ENCODE results near the genes WIF1 and LEMD3.

DNA sequence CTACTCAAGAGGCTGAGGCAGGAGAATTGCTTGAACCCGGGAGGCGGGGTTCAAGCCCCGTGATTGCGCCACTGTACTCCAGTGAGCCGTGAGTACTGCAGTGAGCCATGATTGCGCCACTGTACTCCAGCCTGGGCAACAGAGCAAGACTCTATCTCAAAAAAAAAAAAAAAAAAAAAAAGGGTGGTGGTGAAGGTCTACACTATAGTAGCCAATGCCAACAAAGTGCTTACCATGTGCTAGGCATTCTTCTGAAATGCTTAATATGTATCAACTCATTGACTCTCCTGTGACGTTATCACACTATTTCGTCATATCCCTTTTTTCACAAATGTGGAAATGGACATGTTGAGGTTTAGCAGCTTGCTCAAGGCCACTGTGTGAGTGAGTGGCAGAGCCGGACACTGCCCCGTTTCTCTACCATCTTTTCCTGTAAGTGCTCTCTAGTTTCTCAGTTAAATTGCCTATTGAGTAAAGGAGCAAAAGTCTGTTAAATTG, 59.5 kb downstream of the GNS start:
- PRO-cap = unidirectional peak, plus-strand start at position 376 of the sequence
- RAMPAGE, long total RNA, 4 experiments = no peak in any of the 4 experiments

- PRO-cap = no peak
- RAMPAGE, long total RNA, 4 experiments = no peak in any of the 4 experiments
Measured at GRCh38 chr12:64779447-64779646, 20.1 kb upstream of the GNS start.

DNA sequence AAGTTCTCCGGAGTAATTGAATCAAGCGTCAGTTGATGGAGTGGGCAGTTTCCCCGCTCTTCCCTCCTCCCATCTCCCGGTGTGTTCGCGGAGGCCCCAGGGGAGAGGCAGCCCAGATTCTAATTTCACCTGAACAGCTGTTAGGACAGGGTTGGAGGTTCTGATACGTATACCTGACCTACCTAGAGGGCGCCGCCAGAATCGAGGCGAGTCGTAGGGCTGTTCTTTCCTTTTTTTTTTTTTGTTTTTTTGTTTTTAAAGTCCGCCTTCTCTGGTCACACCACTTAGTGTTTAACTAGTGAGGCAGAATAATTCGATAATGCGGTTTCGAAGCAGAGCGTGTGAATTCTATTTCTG, 22.2 kb upstream of the GNS start:
- PRO-cap = no peak
- RAMPAGE, long total RNA, 4 experiments = no peak in any of the 4 experiments

- PRO-cap = no peak
- RAMPAGE, long total RNA, 4 experiments = no peak in any of the 4 experiments
Measured at GRCh38 chr12:65121006-65121804, at the start of gene WIF1. TSS of gene WIF1 (minus strand) at chr12:65121305.

- PRO-cap = unidirectional peak, plus-strand start at chr12:65169114; bidirectional peak, plus-strand start at chr12:65169583, minus-strand start at chr12:65169395
- RAMPAGE, long total RNA, 4 experiments = start-site peak on the plus strand in 2 of 4 experiments, at chr12:65169558-65169589 at its widest, 23 to 104 reads per replicate
Measured at GRCh38 chr12:65168862-65169853, at the start of gene LEMD3. TSS of gene LEMD3 (plus strand) at chr12:65169583.

DNA sequence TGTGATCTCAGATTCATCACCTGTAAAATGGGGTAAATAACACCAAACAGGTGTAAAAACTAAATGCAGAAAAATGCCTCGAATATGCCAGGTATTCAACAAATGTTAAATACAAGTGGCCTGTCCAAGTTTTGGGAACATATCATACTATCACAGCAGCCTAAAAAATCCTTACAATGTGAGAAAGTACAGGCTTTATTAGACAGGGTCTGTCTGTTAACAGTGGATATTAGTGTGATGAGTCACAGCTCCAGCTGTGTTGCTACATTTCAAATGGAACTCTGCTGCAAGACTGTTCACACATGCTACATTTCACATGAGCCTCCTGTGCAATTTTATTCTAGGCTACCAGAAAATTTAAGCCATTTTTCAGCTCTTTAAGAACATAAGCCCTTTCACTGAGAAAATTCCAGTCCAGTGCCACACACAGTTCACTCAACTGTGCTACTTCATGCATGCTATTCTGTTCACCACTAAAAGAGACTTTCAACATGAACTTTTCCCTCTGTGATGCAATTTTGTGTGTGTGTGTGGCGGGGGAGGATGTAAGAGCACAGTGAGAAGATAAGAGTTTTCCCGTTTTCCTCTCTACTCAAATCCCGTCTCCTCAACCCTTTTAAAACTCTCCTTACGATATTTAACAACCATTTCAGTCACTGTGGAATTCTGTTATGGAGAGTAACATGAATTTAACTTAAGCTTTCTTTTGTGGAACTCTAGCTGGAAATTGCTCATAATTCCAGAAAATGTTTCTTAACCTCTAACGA, 56.8 kb downstream of the MSRB3 start:
- PRO-cap = no peak
- RAMPAGE, long total RNA, 4 experiments = no peak in any of the 4 experiments

- PRO-cap = bidirectional peak, plus-strand start at chr12:66235476, minus-strand start at chr12:66235143
- RAMPAGE, long total RNA, 4 experiments = no peak in any of the 4 experiments
Measured at GRCh38 chr12:66235091-66235933, 46.3 kb downstream of the IRAK3 start.

DNA sequence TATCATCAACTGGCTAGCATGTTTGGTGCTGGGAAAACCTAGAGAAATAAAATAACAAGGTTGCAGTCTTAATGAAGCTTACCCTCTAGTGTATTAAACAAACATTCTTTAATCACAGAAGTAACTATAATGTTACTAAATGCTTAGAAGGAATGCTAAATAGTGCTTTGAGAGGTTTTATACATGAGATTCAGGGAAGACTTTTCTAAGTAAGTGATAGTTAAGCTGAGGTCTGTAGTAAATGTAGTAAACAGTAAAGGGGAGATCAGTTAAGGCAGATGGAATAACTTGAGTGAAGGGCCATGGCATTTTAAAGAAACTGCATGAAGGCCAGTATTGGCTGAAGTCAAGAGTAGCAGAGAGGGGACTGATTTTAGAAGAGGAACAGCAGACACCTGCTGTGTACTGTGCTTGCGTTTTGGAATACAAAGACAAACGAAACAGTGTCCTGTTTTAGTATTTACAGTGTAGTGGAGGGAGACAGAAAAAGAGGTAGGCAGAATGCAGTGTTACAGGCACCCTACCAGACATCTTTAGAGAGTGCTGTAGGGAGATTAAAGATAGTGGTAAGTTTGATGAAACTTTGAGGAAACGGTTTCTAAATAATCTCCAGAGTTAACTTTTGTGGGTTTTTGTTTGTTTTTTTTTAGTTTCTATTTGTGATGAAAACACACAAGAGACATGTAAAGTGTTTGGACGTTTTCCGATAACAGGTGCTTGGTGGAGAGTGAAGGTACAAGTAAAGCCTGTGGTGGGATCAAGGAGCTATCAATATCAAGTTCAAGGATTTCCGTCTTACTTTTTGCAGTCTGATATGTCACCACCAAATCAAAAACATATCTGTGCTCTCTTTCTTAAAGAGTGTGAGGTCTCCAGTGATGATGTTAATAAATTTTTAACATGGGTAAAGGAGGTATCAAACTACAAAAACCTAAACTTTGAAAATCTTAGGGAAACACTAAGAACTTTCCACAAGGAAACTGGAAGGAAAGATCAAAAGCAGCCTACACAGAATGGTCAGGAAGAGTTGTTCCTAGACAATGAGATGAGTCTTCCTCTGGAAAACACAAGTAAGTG, 2.1 kb downstream of the HELB start:
- PRO-cap = no peak
- RAMPAGE, long total RNA, 4 experiments = no peak in any of the 4 experiments

DNA sequence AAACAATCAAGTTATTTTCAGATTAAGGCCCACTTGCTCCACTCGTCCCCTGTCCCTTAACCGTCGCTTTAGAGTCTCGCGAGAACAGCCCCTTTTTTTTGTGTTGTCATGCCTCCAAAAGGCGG, 222 bp upstream of the CAND1 start:
- PRO-cap = bidirectional peak, plus-strand start outside the sequence, minus-strand start at position 70 of the sequence
- RAMPAGE, long total RNA, 4 experiments = no peak in any of the 4 experiments

GRCh38 chr12:67434361-67435480, 165.6 kb downstream of the CAND1 start:
- PRO-cap = no peak
- RAMPAGE, long total RNA, 4 experiments = no peak in any of the 4 experiments

DNA sequence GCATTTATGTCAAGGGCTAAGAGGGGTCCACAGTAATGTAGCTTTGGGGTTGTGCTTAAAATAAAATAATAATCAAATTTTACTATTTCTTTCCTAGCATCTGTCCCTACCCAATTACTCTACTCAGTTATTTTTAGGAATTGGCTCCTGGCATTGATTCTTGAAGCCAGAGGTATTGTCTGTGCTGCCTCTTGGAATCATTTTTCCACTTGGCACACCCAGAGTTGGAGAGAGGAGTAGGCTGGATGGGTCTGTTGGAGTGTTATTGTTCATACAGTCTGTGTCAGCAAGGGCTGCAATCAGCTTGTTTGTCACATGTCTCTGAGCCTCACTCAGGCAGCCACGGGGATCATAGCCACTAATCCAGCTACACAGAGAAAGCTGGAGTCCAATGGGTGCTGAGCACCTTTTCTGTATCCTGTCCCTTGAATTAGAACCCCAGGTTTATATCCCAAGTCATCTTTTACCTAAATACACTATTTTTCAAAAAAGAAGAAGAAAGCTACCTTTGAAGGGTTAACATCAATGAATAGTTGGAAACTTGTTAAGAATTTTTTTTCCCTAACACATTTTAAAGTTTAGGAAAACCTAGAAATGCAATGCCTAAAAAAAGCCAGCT, 176.0 kb upstream of the DYRK2 start:
- PRO-cap = no peak
- RAMPAGE, long total RNA, 4 experiments = no peak in any of the 4 experiments

GRCh38 chr12:67634391-67634867, 14.1 kb upstream of the DYRK2 start:
- PRO-cap = unidirectional peak, plus-strand start at chr12:67634582
- RAMPAGE, long total RNA, 4 experiments = no peak in any of the 4 experiments

- PRO-cap = no peak
- RAMPAGE, long total RNA, 4 experiments = no peak in any of the 4 experiments
Measured at GRCh38 chr12:67766485-67766684, 117.8 kb downstream of the DYRK2 start.

DNA sequence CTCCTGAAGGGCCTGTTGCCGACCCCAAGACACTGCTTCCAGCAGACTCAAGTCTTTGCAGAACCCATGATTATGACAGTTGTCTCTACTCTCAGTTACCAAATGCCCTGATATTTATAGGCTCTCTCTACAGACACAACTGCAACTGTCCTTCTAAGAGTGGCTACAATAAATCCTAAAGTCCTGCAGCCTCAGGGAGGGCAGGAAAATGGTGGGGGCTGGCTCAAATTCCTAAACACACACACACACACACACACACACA, 58.7 kb downstream of the IFNG start:
- PRO-cap = no peak
- RAMPAGE, long total RNA, 4 experiments = no peak in any of the 4 experiments

DNA sequence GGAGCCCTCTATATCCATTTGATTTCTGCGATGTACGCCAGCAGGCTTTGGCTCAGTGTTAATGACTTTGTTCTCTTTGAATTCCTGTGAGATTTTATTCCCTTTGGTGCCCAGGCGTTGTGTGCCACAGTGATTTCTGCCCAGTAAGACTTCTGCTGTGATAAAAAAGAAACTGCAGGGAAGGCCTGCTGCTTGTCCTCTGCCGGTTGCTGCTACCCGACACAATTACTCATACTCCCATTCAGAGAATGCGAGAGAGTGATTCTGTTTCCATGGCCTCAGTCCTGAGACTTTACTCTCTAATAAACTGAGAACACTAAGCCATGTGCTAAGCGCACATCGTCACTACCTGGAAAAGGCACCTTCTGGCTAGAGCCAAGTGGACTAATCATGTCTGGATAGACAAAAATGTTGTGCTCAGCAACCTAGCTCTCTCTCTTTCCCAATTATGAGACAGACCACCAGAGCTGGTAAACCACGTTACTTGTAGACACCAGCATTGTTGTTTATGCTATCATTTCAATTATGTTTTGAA, 88.5 kb upstream of the MDM1 start:
- PRO-cap = unidirectional peak, minus-strand start at position 201 of the sequence
- RAMPAGE, long total RNA, 4 experiments = no peak in any of the 4 experiments

- PRO-cap = bidirectional peak, plus-strand start at chr12:68483048, minus-strand start at chr12:68482804
- RAMPAGE, long total RNA, 4 experiments = no peak in any of the 4 experiments
Measured at GRCh38 chr12:68482566-68483345, 127.9 kb upstream of the RAP1B start.

DNA sequence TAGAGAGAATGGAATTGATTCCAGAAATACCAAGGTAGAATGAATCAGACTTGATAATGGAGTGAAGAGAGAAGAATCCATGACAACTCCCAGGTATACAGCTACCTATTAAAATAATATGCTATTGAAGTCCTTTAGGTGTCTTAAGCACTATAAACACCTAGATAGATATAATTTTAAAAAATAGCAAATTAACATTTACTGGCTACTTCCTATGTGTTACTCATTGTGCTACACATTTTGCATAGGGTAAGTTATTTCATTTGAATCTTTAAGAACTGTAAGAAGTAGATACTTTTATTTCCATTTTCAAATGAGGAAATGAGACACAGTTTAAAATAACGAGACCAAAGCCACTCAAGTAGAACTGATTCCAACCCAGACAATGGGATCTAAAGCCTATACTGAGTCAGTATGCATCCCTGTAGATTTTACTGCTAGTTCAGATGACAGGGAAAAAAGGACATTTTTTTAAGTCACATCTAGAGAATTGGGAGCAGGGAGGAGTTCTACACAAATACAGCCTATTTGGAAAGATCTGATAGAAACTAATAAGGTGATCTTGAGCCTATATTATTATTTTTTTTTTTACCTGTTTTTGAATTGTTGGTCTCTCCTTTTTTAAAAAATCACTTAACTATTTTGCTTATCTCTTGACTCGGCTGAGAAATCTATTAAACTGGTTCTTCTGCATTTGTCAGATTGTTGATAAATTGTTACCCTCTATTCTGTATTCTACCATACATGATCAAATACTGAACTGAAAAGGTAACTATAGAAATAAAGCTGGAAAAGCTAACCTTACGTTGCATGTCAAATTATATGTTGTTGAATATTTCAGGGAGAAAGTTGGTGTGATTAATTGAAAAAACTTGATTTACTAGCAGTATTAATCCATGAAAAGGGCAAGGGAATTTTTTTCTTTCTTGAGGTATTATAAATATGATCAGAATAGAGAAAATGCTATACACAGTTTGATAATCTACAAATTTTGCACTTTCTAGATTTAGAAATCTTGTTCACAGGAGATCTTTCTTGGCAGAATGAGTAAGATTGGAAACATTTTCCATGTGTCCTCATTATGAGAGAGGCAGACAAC, 23.7 kb downstream of the RAP1B start:
- PRO-cap = no peak
- RAMPAGE, long total RNA, 4 experiments = no peak in any of the 4 experiments

GRCh38 chr12:68665102-68665739, 21.6 kb upstream of the NUP107 start:
- PRO-cap = no peak
- RAMPAGE, long total RNA, 4 experiments = no peak in any of the 4 experiments

- PRO-cap = no peak
- RAMPAGE, long total RNA, 4 experiments = no peak in any of the 4 experiments
Measured at GRCh38 chr12:68842911-68843406, 35.0 kb downstream of the MDM2 start.

- PRO-cap = unidirectional peak, minus-strand start at chr12:68944799
- RAMPAGE, long total RNA, 4 experiments = no peak in any of the 4 experiments
Measured at GRCh38 chr12:68944597-68945009, 11.6 kb upstream of the CPM start.